Pericardium fibroblast (primary cell): ENCODE measurements around a stretch of chr1.

- RAMPAGE, long total RNA, result no peak
These were observed 657 bp downstream of the ADSS2 start for GRCh38 chr1:244450891-244451612.

- RAMPAGE, long total RNA, result no peak
These were observed 14.3 kb downstream of the COX20 start for GRCh38 chr1:244849613-244850390.

DNA sequence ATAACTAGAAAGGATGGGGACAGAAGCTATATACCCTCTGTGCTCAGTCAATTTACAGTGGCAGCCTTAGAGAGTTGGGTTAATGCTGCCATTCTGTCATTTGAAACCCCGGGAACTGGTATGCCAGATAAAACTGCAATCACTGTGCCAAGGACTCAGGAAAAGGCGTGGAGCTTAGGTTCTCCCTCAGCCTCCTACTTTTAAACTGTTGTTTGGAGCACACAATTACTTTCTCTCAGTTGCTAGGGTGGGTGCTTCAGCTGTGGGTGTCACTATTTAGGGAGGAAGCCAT is 15.1 kb upstream of the EFCAB2 start:
- RAMPAGE, long total RNA, result no peak

DNA sequence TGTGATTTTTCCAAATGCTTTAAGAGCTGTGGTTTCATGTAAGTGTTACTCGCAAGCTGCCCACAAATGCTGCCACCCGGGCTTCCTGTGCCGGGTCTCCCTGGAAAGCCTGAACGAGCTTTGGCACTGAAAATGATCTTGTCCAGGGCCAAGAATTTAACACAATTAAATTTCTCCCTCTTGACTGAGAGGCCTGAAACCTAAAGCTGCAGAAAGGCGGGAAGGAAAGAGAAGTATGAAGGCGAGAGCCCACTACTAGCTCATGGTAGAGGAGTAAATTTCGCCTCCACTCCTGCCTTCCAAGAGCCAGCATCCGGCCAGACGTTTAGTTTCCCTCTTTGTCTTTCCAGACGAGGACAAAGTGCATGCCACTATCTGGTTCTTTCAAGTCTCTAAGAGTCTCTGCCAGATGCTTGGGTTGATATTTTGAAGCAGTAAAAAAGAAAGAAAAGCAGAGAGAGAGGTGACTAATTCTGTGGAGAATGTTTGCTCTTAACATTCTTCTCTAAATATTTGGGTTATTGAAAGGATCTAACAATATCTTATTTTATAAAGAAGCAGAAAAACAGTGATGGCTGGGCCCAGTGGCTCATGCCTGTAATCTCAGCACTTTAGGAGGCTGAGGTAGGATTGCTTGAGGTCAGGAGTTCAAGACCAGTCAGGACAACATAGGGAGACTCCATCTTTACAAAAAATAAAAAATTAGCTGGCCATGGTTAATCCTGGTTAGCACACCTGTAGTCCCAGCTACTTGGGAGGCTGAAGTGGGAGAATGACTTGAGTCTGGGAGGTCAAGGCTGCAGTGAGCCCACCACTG is 5.1 kb upstream of the EFCAB2 start:
- RAMPAGE, long total RNA, result no peak

DNA sequence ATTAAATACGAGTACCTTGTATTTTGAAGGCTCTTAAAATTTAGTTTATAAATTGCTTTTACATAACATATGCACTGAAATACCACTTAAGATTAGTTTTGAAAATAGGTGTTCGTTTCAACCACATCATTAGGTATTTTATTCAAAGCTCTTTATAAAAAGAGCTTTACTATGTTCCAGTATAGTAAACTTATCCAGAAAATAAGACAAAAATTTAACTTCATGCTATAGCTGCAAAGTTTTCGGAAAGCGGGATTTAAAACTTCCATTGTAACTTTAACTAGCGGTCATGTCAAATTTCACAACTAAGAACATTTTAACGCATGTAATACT is 279 bp upstream of the EFCAB2 start:
- RAMPAGE, long total RNA, result no peak

DNA sequence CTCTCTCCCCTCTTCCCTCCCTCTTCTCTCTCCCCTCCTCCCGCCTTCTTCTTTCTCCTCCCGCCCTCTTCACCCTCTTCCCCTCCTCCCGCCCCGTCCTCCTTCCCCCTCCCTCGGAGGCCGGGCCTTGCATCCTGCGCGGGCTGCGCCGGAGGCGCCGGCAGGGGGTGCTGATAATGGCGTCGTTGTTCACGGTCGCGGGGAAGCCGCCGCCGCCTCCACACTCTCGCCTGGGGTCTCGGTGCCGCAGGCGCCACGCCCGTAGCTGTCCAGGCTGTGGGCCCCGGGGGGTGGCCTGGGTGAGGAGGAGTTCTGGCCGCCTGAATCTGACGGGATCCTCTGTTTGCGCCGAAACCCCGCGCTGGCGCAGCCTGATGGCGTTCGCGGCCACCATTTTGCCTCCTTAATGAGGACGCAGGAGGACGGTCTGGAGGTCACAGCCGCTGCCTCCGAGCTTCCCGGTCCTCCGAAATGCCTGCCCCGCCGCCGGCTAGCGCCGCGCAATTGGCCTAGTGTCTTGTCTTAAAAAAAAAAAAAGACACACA is 1.3 kb downstream of the EFCAB2 start:
- RAMPAGE, long total RNA, result no peak

DNA sequence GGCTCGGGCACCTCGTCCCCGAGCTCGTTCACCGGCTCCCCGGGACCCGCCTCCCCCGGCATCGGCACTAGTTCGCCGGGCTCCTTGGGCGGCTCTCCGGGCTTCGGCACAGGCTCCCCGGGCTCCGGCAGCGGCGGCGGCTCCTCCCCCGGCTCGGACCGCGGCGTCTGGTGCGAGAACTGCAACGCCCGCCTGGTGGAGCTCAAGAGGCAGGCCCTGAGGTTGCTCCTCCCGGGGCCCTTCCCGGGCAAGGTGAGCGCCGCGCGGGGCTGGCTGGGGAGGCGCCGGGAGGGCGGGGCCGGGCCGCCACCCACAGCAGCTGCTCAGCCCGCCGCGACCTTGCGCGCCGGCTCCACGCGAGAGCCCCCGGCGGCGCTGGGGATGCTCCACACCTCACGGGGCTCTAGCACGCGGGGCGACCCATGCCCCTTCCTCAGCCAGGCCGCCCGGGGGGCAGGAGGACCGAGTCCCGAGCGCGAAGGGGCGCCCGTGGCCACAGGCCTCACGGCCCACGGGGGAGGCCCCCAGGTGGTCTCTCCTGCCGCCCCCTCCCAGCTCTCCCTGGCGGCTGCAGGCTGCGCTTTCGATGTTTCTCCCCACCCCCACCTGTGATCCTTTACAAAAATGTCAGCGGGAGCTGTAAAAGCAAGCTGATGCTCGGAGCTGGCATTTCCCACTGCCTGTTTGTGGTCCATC is 1.8 kb downstream of the KIF26B start:
- RAMPAGE, long total RNA, result no peak

DNA sequence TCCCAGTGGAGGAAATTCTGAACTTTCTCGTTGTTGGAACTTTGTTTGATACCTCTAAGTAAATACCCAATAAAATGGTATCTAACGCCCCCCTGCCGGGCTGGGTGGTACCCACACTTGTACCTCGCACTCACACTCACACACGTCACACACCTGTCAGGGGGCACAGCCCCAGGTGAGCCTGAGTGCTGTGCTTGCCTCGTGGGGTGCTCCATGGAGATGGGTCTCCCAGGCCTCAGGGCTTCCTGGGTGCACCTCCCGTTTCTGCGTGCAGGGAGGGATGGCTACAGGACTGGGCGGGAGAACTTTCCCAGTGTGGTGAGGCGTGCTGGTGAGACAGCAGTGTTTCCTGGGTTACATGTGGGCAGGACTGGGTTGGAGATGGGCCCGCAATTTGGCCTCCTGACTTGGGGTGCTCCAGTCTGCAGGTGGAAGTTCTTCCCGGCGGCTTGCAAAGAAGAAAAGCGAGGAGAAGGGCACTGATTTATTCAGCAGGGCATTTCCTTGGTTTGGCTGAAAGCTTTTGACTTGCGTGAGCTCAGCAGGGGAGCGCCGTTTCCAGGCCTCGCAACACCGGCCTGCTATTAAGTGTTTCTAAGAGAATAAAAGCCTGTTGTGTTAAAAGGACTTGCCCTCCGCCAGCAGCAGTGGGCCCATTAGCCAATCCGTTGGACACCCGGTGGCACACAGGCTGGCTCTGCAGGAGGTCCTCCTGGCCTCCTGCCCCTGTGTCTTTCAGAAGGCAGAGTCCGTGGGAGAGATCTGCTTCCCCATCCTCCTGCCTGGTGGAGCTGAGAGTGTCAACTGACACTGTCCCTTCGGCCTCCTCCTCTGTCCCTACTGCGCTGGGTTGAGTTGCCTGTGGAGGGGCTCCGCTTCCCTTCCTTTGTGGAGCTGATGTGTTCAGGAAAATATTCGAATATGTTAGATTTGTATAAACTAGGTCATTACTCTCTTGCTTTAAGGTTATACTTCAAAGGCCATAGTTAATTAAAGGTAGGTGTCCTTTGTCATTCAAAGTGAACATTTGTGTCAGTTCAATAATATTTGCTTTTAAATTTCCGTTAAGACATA is 79.8 kb downstream of the KIF26B start:
- RAMPAGE, long total RNA, result no peak

- RAMPAGE, long total RNA, result no peak
These were observed 653.6 kb downstream of the KIF26B start for GRCh38 chr1:245808381-245808814.

- RAMPAGE, long total RNA, result no peak
These were observed 577.2 kb downstream of the SMYD3 start for GRCh38 chr1:245929880-245930323.

DNA sequence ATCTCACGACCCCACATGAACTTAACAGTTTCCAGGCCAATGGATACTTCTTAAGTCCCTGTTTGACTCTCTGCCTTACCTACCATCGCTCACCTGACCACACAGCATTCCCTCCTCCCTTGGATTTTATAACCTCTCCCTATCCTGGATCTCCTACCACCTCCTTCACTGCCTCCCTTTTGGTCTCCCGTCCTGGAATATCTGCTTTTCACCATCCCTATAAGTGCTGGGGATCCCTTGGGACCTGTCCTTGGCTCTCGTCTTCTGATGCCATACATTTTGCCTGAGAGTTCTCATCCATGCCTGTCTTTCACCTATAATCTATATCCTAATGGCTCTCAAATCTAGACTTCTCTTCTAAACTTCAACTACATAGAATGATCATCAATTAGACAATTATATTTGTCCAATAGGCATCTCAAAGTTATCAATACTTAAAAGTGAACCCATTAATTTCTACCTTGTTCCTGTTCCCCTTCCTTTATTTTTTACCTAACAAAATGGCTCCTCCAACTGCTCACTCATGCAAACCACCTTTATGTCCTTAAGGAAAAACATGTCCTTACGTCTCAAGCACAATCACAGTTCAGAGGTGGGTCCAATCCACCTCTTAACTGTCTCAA is 522.0 kb downstream of the SMYD3 start:
- RAMPAGE, long total RNA, result no peak

GRCh38 chr1:246120485-246121237 is 386.4 kb downstream of the SMYD3 start:
- RAMPAGE, long total RNA, result no peak

DNA sequence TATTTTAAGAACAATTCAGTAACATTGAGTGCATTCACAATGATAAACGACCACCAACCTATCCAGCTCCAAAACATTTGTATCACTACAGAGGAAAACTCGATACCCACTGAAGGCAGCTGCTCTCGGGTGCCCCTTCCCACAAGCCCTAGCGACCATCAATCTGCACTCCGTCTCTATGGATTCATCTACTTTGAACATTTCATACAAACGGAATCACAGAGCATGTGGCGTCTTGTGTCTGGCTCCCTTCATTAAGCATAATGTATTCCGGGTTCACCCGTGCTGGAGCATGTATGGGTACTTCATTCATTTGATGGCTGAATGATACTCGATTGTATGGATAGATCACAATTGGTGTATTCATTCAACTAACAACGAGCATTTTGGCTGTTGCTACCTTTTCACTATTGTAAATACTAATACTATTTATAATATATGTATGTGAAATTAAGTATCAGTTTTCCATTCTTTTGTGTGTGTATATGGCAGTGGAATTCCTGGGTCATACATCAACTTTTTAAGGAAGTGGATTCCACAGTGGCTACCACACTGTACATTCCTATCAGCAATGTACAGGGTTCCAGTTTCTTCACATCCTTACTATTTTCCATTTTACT is 340.2 kb downstream of the SMYD3 start:
- RAMPAGE, long total RNA, result no peak

GRCh38 chr1:246181961-246183146 is 324.7 kb downstream of the SMYD3 start:
- RAMPAGE, long total RNA, result no peak

DNA sequence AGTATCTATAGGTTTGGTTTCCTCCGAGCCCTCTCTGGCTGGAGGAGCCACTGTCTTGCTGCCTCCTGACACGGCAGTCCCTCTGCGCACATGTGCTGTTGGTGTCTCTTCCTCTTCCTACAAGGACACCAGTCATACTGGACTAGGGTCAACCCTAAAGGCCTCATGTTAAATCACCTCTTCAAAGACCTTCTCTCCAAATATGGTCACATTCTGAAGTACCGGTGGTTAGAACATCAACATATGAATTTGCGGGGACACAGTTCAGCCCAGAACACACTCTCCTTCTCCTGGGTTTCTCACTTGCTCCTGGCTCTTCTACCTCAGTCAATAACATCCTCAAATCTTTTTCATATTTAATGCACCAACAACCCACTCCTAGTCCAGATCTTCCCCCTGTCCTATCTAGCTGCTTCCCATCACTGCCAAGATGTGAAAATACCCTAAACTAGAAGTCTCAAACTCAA is 303.6 kb downstream of the SMYD3 start:
- RAMPAGE, long total RNA, result no peak

DNA sequence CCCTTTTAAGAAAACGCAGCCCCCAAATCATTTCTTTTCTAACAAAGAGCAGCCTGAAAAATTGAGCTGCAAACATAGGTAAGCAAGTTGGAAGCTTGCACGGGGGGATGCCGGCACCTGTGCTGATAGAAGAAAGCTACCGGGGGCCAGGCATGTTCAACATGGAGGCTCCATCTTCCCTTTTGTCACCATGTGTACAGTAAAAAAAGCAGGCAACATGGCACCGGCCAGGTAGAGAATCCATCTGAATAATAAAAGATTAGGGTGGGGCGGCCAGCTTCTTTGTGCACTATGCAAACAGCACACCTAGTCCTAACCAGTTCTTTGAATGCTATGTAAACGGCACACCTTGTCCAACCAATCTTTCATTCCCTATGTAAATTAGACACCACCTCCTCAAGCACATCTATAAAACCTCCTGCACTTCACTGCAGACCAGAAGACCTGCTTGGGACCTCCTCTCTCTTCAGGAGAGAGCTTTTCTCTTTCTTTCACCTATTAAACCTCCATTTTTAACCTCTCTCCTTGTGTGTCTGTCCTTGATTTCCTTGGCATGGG is 28.2 kb downstream of the TFB2M start:
- RAMPAGE, long total RNA, result no peak

GRCh38 chr1:246577560-246578145 is 11.4 kb downstream of the CNST start:
- RAMPAGE, long total RNA, result no peak

- RAMPAGE, long total RNA, result no peak
These were observed 13.6 kb downstream of the CNST start for GRCh38 chr1:246579735-246580302.

- RAMPAGE, long total RNA, result no peak
These were observed 17.4 kb downstream of the CNST start for GRCh38 chr1:246583403-246584267.

- RAMPAGE, long total RNA, result no peak
These were observed 73.3 kb upstream of the SCCPDH start for GRCh38 chr1:246650962-246651326.